Mesenteric fat pad (tissue), 1 donor: ENCODE measurements around a stretch of chr17.

DNA sequence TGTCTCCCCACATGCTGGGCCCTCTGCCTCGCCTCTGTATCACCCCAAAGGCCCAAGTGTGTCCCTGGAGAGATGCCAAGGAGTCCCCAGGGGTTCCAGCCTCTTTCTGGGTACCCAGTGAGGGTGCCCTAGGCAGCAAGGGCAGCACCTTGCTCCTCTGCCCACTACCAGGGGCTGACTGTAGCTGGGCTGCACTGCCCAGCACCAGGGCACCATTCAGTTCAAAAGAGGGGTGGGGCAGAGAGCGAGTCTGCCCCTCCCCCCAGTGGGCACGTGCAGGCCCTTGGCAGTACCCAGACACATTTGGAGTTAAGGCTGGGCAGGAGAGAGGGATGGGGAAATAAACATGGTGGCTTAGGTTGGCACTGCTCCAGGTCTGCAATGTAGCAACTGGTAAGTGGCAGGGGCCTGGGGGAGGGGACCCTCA is 9.0 kb downstream of the THRA start:
- PRO-cap, result no peak

GRCh38 chr17:40094658-40095820 is 5.3 kb downstream of the NR1D1 start:
- PRO-cap, result no peak

DNA sequence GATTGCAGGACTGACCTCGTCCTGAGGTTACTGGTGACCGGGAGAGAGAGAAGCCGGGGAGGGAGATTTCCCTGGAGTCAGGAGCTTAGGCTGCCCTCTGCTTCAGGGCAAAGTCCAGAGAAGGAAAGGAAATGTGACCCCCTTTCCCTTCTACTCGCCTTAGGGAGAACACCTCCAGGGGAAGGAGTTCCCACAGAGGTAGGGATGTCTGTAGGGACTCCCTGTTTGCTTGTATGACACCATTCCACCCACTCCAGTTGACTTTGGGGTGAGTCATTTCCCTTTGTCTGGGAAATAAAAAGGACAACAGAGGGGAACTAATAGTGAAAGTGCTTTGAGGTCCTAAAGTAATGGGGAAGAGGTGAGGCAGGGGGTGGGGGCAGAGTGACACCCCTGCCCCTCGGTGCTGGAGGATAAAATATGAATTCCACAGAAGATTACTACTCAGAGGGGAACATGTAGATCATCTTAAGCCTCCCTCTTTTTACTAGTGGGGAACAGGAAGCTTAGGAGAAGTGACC is 724 bp upstream of the NR1D1 start:
- PRO-cap, result no peak

DNA sequence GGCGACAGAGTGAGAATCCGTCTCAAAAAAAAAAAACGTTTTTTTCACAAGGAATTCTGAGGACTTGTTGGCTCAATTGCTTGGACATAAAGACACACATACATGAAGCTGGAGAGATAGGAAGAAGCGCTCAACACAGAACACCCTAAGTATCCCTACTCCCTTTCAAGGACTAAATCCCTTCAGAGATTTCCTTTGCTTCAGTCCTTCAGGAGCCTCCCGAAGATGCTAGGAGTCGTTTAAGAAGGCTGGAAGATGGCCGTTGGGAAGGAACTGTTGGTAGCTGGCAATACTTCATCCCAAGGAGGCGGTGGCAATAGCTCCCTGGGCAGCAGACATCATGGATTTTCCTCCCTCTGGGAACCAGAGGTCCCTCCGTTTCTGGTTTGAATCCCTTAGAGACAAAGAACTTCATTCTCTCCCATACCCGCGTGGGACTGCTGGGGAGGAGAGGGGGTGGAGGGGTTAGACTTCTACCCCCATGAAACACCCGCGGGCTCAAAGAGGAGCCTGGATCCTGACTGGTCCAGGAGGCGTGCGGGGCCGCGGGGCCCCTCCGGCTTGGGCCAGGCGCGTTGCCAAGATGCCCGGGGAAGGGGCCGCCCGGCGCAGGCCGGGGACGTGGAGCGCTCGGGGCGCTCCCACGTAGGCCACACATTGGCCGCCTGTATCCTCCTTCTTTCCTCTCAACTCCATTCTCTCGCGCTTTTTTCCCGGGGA is 637 bp upstream of the MSL1 start:
- PRO-cap, result no peak

- PRO-cap, result no peak
These were observed 1.9 kb downstream of the MSL1 start for GRCh38 chr17:40123712-40123987.

DNA sequence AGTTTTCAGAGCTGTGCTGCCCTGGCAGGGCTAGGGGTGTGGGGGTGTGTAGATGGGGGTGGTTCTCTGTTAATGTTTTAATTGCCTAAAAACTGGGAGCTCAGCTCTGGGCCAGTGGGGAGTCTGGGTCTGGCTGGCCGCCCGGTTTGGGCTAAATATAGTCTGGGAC is 12.9 kb downstream of the RARA start:
- PRO-cap, result no peak

- PRO-cap, result no peak
These were observed 23.6 kb downstream of the RARA start for GRCh38 chr17:40332494-40332997.

DNA sequence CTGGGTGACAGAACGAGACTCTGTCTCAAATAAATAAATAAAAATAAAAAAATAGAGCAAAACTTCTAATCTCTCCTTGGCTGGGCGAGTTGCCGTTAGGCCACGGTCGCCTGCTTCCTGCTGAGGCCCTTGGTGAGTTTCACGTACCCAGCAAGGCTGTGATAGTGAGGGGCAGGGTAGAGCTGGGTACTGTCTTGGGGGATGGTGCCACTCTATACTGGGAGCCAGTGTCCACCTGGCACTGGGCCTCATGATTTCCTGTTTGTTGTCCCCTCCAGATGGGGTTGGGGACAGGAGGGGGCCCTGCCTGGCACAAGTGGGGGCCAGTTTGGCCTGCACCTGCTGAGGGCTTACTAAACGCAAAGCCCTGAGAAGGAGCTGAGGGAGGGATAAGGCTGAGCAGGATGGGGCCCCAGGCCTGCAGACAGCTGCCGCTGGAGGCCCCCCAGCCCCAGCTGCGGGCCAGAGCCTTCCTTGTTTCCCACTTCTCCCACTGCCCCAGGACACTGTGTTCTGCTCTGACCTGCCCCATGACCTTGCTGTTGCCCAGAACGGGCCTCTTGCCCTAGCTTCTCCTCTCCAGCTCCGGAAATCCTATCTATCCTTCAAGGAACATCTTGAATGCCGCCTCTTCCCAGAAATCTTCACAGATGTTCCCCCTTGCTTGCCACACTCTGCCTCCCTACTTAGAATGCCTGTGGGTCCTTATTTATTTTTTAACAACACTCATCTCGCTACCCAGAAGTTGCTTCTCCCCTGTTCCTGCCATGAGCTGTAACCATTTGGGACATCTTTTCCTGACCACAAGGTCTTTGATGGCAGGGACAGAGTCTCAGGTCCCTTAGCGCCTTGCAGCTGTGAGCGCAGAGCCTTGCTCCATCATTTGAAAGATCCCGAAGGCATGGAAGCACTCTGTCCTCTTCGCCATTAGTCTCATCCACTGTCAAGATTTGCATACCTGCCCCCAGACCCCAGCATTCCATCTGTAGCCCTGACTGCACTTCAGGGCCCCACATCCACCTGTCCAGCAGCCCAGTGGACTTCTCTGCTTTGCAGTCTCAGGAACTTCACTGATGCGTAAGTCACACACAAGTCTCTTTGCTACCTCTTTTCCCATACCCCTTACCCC is 25.2 kb downstream of the GJD3 start:
- PRO-cap, result no peak

DNA sequence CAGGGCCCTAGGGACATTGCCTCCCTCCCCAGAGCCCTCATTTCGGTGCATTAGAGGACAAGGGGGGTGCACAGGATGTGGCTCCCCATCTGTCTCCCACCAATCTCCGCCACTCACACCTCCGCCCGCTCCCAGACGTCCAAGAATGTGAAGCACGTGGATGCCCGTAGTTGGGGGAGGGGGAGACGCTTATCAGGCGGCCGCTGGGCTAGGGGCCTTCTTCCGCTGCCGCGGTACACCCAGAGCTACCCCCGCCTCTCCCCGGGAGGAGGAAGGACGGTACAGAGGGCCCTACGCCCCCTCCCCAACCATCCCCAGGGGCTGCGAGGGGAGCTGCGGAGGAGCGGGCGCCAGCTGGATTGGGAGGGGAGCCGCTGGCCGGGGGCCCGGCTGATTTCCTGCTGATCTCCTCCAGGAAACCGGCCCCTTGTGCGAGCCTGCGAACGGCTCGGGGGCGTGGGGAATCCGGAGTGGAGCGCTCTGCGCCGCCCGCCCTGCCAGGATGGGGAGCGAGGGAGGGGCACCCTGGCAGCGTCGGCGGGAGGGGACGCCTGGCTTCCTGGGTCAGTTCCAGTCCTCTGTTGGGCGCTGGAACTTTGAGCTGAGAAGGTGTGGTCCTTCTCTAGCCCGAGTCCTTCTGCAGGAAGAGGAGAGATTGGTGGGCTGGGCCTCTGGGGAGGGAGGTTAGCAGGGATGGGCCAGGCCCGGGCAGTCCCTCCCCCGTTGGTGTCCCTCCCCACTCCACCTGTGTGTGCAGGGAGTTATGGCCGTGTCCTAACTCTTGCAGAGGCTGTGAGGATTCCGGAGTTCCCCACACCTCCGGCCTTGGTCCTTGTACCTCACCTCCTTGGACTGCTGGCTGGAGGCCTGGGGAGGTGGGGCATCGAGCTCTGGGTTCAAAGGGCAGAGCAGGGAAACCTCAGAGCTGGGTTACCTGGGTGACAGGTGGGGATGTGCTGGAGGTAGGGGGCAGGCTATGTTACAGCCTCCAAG is 19.2 kb downstream of the GJD3 start:
- PRO-cap, result unidirectional peak, minus-strand start at position 639 of the sequence

DNA sequence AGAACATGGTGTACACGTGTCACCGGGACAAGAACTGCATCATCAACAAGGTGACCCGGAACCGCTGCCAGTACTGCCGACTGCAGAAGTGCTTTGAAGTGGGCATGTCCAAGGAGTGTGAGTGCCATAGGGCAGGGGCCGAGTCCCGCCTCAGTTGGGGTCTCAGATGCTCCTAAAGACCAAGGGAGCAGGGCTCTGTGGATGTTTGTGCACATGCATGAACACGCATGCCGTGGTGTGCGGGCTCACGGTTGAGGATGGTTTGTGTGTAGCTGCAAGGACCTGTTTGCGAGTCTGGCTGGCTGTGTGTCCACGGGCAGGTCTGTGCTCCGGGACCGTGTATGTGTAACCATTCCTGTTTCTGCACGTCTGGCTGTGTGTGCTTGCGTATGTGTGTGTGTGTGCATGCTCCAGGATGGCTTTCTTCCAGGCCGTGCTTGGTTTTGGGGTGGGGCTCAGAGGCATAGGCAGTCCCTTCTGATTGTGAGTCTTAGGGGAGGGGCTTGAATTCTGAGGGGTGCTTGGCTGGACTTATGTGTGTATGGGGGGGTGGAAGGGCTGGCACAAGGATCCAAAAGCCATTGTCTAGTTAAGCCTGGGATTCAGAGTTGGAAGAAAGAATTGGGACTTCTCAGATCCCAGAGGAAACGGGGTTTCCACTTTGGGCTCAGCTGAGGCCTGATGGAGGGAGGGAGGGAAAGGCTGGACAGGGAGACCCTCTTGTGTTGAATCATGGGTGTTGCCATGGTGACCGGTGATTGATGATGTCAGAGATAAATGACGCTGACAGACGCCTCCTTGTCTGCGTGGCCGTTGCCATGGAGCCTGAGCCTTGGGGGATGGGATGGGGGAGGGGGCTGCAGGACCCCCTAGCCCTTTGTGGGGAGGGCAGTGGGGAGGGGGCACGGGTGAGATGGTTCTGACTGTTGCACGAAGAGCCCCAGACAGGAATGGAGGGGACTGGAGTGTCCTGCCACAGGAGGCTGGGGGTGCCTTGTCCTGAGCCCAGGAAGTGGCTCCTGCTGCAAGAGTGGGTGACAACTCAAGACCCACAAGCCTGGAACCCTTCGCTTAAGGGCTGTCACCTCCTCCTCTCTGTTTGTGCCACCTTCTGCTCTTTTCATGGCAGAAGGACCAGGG is 14.4 kb downstream of the GJD3 start:
- PRO-cap, result no peak

GRCh38 chr17:40351131-40351660 is 13.3 kb downstream of the GJD3 start:
- PRO-cap, result no peak

- PRO-cap, result no peak
These were observed 2.0 kb downstream of the IGFBP4 start for GRCh38 chr17:40445109-40445780.

- PRO-cap, result no peak
These were observed 19.1 kb downstream of the IGFBP4 start for GRCh38 chr17:40461990-40463048.

DNA sequence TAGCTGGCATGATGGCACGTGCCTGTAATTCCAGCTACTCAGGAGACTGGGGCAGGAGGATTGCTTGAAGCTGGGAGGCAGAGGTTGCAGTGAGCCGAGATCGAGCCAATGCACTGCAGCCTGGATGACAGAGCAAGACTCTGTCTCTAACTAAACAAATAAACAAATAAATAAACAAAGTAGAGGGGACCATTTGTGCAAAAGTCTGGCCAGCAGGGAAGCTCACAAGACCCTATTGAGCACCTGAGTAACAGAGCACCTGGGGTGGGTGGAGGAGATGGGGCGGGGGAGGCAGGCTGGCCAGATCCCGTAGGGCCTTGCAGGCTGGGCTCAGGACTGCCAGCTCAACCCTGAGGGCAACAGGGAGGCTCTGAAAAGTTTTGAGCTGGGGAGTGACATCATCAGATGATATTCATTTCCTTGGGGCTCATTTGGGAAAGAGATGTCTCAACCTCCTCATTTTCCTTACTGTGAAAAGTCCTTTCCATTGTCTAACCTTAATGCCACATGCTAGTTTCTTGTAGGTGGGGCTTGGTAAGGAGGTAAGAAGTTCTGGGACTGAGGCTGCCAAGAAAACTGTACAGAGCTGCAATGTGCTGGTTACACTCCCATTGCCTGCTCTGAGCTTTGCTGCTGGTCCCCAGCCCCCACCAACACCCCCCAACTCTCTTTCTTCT is 3.8 kb downstream of the TNS4 start:
- PRO-cap, result no peak

GRCh38 chr17:40528797-40529329 is 27.4 kb upstream of the TNS4 start:
- PRO-cap, result no peak

- PRO-cap, result no peak
These were observed 14.6 kb downstream of the CCR7 start for GRCh38 chr17:40550636-40551081.

DNA sequence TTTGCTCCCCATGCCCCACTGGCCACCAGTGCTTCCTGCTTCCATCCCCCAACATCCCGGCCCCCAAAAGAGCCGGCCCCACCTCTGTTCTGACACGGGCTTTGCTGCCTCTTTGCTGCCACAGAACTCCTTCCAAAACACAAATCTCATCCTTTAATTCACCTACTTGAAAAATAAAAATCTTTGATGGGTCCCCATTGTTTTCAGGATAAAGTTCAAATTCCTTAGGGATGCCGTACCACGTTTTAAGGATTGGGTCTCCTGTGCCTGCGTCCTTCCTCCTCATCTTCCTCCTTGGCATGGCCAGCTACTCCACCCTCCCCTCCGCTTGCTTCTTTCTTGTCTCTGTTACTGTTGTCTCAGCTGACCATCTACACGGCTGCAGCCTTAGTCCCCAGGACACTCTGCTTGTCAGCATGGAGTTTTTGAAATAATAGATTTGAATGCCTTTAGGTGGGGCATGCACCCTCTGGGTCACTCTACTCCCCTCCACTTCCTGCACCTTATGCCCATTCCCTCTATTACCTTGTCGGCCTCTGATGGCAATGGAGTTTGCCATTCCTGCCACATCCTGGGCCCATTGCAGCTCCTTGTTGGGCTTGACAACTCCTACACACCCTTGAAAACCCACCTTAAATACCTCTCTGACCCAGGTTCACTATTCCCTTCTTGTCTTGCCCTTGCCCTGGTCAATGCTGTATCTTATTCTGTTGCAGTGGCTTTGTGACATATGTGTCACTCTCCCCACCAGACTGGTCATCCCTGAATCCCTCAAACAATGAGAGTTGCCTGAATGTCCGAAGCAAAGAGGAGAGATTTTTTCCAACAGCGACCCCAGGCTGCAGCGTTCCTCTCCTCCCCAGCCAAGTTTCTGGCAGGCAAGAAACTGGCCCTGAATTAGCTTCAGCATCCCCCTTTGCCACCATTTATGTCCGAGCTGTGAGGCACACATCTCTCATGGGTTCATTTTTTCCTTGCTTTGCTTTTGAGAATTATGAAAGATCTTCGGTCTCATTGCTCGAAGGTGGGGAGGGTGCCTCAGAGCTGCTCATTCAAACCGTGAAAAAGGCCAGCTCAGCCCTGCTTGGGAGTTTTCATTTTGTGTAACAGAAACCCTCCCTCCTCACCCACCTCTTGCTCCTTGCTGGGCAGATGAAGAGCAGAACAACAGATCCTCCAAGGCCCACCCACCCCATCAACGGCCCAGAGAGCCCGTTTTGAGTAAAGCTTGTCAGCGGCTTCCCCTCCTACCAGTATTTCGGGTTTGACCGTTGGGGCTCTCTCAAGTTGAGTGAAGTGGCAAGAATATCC is 2.4 kb downstream of the CCR7 start:
- PRO-cap, result no peak

- PRO-cap, result no peak
These were observed 1.5 kb downstream of the CCR7 start for GRCh38 chr17:40563734-40564118.

GRCh38 chr17:40596076-40597143 is 31.1 kb upstream of the CCR7 start:
- PRO-cap, result no peak

GRCh38 chr17:40602601-40603294 is 37.5 kb upstream of the CCR7 start:
- PRO-cap, result no peak